Measurements from ENCODE around the genes CEMP1 and CLDN9.

DNA sequence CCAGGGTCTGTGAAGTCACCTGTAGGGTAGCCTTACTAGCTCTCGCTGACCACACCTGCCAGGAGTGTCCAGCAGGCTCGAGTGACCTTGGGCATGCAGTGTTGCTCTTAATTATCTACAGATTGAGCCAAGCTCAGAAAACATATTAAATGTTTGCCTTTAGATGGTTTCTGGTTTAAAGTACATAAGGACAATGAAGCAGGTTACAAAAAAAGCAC is 1.8 kb downstream of the TBC1D24 start:
- RRBS: no CpG with 5 or more reads among the region's 2 CpGs

GRCh38 chr16:2482627-2483189 is 7.8 kb downstream of the TBC1D24 start:
- RRBS: 97% methylated on average over 1 of the region's 15 CpGs

- RRBS: 100% methylated on average over 1 of the region's 8 CpGs
Measured at GRCh38 chr16:2509880-2510295, 3.9 kb upstream of the ATP6V0C start.

DNA sequence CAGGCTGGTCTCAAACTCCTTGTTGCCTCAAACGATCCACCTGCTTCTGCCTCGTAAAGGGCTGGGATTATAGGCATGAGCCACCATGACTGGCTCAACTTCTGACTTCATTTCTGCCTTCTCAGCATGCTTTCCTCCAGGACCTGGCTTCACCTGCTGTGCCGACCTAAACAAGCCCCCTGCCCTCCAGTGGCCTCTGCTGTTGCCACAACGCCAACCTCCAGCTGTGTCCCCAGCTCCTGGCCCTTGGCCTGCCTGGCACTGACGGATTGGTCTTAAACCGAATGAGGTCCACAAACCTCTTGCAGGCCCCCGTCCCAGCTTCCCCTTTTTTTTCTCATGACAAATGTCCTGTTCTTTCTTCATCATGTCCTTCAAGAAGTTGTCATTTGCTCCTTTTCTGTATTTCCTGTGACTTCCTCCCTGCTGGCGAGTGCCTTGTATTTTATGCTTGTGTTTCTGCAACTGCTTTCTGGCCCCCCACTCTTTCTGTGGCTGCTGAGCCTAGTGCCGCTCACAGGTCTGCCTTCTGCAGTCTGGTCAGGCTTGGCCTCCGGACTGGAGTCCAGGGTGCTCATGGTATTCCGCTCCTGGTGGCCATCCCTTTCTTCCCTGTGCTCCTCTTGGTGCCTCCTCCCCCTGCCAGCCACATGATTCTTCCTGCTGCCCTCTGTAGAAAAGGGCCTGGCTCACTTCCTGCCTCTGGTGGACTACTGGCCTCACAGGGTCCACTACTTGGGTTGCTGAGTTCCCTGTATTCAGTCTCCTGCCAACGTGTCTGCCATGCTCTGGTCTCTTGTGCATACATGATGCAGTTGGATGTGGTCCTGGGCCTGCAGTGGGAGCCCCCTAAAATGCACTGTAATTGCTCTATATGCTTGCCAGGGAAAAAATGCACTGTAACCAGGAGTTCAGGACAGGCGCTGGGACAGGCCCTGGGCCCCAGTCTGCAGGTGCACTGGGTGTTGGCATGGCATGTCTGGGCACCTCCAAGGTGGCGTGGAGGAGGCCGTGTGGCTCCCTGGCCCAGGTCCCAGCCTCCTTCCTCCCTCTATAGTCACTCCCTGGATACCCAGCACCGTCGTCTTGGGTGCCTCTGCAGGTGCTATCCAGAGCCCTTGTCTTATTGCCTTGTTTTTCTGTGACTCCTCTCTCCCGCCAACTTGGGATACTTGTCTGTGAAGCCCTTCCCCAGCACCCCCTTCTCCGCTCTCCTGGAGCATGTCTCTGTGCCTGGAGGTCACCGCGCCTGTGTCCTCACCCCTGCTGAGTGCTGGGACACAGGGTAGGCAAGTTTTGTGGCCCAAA is 3.0 kb downstream of the ATP6V0C start:
- RRBS: no CpG with 5 or more reads among the region's 21 CpGs

- RRBS: no CpG with 5 or more reads among the region's 12 CpGs
Measured at GRCh38 chr16:2530998-2531595, at the start of gene CEMP1. CEMP1 (minus strand) TSS chr16:2531408.

DNA sequence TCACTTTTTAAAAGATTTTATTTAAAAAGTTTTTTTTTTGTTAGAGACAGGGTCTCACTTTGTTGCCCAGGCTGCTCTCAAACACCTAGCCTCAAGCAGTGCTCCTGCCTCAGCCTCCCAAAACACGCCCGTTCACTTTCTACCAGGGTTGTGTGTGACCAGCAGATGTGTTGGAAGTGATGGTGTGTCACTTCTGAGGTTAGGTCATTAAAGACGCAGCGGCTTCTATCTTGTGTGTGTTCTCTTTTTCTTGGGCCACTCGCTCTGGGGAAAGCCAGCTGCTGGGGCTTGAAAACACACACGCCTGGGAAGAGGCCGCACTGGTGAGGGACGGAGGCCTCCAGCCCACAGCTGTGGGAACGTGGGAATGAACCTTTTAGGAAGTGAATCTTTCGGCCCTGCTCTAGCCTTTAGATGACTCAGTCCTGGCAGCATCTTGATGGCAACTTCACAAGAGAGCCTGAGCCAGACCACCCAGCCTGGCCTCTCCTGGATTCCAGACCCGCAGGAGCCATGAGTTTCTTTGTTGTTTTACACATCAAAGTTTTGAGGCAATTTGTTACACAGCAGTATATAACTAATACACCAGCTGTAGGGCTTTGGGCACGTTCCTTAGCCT is 2.3 kb upstream of the PDPK1 start:
- RRBS: no CpG with 5 or more reads among the region's 12 CpGs

- RRBS: 96% methylated on average over 6 of the region's 44 CpGs
Measured at GRCh38 chr16:2597186-2598191, 59.7 kb downstream of the PDPK1 start.

DNA sequence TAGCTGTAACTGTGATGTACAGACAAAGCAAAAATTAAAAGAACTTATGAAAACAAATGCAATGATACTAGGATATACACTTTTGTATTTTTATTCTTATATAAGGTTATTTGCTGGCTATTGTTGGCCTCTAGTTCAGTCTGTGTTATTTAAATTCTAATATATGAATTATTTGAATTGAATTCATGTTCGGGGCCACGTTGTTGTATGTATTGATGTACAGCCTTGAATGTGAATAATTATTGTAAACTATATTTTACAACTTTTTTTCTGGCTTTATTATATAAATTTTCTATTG is 64.9 kb downstream of the PDPK1 start:
- RRBS: no CpG with 5 or more reads among the region's 2 CpGs

- RRBS: 95% methylated on average over 4 of the region's 35 CpGs
Measured at GRCh38 chr16:2766345-2766723, 10.7 kb downstream of the ELOB start.

DNA sequence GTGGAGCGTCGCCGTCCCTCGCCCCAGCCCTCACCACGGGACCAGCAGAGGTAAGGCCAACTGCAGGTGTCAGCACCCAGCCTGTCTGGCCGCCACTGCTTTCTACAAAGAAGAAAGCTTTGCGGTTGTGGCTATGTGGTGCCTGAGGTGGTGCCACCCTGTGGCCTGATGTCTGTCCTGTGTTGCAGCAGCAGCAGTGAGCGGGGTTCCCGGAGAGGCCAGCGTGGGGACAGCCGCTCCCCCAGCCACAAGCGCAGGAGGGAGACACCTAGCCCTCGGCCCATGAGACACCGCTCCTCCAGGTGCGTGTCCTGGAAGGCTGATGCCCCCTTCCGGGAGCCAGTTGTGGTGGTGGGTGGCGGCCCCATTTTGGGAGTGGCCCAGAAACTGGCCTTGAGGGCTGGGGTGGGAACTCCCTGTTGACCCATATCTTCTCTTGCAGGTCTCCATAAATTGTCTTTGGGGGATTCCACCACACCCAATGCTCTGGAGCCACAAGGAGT is 6.6 kb downstream of the ELOB start:
- RRBS: no CpG with 5 or more reads among the region's 17 CpGs

DNA sequence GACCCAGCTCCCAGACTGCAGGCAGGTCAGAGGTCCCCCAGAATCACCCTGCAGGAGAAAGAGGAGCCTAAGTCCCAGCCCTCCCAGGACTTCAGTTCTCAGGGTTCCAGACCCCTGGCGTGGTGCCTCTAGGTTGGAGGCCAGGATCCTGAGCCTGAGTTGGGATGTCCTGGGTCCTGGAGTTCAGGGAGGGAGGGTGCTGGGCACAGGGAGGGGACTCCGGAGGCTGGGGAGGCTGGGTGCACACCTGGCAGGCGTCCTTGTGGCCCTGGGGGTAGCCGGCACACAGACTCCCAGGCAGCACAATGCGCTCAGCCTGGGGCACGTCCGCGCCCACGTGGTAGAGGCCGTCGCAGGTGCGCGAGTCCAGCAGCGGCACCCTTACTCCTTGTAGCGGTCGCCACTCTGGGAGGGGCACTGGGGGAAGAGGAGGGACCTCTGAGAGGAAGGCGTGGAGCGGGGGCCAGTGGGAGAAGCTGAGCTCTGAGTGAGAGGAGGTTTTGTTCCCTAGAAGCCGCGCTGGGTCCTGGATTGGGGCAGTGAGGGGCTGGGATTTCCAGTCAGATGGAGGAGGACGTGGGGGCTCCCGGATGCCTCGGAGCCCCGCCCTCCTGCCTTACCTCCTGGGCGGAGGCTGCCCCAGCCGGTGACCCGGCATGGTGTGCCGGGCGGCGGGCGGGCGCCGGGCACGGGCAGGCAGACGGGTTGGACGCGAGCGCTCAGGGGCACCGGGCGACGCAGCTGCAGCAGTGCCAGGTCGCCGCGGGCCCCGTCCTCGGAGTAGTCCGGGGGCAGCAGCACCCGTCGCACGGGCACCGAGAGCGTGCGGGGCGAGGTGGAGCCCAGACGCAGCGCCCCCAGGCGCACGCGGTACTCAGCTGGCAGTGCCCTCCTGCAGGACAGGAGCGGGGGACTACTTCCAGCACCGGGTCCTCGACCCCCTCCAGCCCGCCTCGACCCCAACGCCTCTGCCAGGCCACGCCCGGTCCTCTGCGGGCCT is 2.3 kb downstream of the PRSS33 start:
- RRBS: 19% methylated on average over 30 of the region's 68 CpGs

DNA sequence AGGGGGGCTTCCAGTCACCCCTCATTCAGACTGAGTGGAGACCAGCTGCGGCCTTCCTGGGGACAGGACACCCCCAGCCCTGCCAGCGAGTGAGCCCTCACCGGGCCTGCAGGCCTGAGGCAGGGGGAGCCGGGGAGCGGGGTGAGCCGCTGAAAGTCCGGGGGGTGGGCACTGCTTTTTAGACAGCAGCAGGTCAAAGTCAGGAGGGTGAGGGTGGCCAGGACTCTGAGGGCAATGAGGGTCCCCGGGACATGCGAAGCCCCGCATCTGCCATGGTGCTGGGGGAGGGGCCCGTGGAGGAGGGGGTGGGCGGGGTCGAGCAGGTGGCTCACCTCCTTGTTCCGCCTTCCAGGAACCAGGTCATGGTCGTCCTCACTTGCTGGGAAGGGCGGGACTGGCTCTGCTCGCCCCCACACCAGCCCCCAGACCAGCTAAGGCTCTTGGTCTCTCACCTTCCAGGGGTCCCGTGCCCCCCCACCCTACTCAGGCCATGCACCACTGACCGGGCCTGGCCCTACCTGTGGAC is 8.5 kb upstream of the KREMEN2 start:
- RRBS: 5% methylated on average over 2 of the region's 19 CpGs

GRCh38 chr16:3003575-3004676 is 8.8 kb upstream of the CLDN9 start:
- RRBS: under 1% methylated on average over 38 of the region's 127 CpGs

DNA sequence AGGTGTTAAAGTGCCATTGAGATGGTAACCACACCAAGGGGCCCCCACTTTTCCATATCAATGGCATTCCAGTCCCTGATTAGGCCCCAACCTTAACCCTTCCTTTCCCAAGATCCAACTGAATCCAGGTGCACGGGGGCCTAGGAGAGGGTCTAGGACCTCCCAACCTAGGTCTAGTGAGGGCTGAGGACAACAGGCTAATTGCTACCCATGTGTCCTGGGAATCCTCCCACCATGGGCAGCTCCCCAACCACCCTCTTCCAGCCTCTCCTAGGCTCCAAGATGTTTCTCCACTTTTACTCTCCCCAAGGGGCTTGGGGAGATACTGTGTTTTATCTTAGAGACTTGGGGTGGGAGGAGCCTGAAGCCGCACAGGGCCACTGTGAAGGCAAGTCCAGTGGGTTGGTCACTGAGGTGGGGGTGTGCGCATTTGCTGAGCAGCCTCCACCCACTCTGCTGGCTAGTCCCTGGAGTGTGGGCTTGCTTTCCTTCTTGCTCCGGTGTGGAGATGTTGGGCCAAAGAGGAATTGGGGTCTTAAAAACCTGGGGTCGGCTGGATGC is 4.2 kb upstream of the CLDN9 start:
- RRBS: no CpG with 5 or more reads among the region's 5 CpGs

DNA sequence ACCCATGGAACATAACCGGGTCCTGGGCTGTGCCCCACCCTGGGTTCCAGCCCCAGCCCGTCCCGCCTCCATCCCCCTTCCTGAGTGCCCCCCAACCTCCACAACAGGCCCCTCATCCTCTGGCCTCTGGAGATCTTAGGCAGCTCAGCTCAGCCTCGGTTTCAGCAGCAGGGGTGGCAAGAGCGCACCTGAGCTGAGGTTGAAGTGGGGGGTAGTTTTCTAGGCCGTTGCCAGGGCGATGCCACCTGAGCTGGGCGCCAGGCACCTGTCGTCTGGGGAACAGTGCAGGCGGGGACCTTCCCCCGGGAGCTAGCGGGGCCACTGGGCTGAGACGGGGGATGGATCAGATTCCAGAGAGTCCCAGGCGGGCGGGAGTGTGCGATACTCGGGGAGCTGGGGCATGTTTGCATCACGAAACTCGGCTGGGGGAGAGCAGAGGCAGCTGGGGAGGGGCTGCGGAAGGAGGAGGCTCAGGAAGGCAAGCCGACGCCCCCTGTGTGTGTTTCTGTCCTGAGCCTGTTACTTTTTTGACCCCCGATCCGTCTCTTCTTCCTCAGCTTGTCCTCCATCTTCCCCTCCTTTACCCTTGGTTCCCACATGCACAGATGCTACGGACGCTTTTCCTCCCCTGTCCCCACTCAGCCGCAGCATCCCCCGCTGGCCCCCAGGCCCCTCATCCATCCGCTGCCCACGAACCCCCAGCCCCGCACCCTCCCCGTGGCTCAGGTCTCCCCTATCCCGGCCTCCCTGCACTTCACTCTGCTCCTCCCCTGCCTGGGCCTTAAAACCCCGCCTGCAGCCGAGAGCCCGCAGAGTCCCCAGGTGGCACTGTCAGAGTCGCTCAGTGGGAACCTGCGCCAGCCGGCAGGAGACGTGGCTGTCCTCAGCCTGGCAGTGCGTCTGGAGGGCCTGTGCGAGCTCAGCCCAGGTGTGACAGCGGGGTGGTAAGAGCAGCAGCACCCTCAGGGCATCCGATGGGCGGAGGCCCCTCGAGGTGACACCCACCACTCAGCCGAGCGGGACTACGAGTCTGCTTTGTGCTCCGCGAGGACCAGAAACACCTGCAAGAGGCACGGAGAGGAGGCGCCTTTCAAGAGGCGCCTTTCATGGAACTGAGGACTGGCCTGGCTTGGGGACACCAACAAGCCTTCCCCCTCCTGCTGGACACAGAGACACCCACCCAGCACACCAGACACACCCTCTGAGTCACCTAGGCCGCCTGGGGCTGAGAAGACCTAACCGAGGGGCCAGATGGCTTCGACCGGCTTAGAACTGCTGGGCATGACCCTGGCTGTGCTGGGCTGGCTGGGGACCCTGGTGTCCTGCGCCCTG is at the start of gene CLDN9:
CLDN9 (plus strand) TSS at position 812 of the 1,332 bp plus-strand sequence.
- RRBS: no CpG with 5 or more reads among the region's 59 CpGs

GRCh38 chr16:3028597-3029497 is 5.0 kb downstream of the THOC6 start:
- RRBS: 77% methylated on average over 3 of the region's 27 CpGs

DNA sequence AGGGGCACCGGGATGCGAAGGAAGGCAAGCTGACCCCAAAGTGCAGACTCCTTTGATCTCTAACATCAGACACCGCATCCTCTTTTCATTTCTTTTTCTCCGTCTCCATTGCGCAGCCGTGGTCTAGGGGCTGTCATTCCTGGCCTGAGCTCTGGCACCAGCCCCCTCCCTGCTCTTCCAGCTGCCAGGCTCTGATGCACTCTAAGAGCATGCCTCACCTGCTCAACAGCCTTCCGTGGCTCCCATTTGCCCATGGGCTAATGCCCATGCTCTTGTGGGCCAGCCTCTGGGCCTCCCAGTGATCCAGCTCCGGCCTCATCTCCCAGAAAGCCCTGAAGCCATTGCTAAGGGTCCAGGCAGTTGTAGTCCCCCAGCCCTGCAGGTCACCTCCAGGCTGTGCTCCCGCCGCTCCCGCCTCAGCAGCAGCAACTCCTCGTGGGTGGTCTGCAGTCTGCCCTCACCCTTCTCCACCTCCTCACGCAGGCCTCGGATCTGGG is 6.3 kb downstream of the THOC6 start:
- RRBS: no CpG with 5 or more reads among the region's 14 CpGs

GRCh38 chr16:3078443-3078793 is 13.0 kb downstream of the IL32 start:
- RRBS: no CpG with 5 or more reads among the region's 1 CpG

GRCh38 chr16:3086806-3087796 is 12.0 kb downstream of the ZSCAN10 start:
- RRBS: 11% methylated on average over 1 of the region's 22 CpGs

GRCh38 chr16:3150196-3151159 is 15.6 kb downstream of the ZNF213 start:
- RRBS: 1% methylated on average over 7 of the region's 67 CpGs